Colon Carcinoma Metastatic in the Brain (tissue), 2 donors: ENCODE data around the genes DCLRE1B, SYT6 and SYCP1.

DNA sequence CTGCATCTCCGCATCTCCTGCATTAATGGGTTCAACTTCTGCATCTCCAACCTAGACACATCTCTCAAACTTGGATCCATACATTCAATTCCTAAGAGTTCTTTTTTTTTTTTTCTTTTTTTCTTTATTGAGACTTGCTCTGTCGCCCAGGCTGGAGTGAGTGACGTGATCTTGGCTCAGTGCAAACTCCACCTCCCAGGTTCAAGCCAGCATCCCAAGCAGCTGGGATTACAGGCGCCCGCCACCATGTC lies 18.8 kb downstream of the RSBN1 start:
- PRO-cap, 2 experiments, result no peak in any of the 2 experiments

DNA sequence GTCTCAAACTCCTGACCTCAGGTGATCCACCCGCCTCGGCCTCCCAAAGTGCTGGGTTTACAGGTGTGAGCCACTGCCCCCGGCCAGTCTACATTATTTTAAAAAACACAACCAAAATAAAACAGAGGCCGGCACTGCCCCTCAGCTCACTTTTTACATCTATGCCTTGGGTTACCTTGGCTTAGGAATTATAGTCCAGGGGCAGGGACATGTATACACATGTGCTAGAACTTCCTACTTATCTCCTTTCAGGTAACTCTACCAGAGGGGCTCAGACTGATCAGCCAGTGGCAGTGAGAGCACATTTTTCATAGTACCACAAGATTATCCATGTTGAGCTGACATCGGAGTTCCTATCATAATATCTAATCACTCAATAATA lies 17.8 kb downstream of the BCL2L15 start:
- PRO-cap, 2 experiments, result no peak in any of the 2 experiments

DNA sequence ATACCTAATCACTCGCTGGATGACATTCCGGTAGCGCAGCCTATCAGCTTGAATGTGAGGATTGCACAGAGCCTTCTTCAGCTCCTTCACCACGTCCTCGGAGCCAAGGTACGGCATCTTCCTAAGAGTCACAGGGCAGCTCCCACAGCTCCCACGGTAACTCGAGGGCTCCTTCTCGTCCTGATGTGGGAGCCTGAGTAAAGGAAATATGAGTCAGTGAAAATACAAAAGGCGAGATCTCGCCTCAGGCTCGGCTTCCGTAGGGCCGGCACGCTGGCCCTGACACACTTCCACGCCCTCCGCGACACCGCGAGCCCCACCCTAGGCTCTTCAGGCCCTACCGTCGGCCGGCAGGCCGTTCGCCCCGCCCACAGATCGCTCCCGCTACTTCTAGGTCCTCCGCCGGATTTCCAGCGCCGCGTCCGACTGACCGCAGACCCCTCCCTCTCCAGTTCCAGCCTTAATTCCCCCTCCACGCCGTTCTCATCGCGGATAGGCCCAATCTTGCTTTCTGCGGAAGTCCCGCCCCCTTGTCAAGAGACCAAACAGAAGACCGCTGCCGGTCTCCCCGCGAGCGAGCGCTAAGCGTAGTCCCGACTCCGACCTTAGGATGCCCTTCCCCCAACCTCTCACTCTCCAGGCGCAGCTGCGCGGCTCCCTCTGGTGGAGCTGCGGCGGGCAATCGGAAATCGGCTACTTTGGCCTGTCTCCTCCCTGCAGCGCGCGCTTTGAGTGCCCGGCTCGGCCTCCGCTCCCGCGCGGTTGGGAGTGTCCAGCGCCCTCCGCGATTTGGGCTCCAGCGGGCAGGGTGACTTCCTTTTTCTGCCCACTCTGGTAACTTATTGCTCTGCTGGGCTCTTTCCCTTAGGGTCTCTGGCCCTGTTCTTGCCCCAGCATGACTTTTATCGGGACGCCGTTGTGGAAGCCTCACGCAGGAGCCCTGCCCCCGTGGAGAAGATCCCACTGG lies at the start of gene DCLRE1B:
DCLRE1B (plus strand) TSS at position 726 of the 967 bp plus-strand sequence.
- PRO-cap, 2 experiments, result peak in 2 of 2 experiments; most common plus-strand start position 413 of the sequence (in 1); most common minus-strand start position 303 of the sequence (in 2)

GRCh38 chr1:113930156-113930814 lies 1.2 kb downstream of the HIPK1 start:
- PRO-cap, 2 experiments, result peak in 1 of 2 experiments; most common minus-strand start chr1:113930273 (in 1)

DNA sequence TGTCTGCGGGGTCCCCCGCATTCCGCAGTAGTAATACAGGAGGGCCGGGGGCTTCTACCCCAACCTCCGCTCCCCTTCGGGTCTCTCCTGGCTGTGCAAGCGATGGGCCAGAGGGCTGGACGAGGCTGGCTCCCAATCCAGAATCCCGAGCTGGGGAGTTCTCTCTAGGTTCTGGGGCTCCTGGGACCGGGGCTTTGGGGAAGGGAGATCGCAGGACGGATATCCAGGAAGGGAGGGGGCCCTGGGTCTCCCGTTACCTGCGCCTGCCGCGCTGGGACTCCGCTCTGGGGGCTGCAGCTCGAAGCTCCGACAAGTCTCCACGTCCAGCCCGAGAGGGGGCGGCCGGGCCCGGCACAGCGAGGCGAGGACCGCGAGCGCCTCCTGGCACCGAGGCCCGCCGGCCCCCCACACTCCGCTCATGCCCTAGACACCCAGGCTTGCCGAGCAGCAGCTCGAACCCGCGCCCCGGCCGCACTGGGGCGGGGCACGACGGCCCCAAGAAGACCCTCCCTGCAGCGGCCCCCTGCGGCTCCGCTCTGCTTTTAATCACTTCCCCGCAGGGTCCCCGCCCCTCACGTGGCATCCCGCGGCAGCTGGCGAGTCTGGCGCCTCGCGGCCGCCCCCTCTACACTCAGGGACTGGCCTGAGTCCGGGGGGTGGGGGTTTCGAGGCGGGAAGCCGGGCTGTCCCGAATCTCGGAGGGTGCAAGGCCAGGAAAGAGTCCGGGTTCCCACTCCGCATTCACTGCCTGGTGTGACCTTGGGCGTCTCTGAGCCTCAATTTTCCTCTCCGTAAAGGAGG lies at the start of gene SYT6:
SYT6 (minus strand) TSS at position 517 of the 801 bp plus-strand sequence.
- PRO-cap, 2 experiments, result no peak in any of the 2 experiments

DNA sequence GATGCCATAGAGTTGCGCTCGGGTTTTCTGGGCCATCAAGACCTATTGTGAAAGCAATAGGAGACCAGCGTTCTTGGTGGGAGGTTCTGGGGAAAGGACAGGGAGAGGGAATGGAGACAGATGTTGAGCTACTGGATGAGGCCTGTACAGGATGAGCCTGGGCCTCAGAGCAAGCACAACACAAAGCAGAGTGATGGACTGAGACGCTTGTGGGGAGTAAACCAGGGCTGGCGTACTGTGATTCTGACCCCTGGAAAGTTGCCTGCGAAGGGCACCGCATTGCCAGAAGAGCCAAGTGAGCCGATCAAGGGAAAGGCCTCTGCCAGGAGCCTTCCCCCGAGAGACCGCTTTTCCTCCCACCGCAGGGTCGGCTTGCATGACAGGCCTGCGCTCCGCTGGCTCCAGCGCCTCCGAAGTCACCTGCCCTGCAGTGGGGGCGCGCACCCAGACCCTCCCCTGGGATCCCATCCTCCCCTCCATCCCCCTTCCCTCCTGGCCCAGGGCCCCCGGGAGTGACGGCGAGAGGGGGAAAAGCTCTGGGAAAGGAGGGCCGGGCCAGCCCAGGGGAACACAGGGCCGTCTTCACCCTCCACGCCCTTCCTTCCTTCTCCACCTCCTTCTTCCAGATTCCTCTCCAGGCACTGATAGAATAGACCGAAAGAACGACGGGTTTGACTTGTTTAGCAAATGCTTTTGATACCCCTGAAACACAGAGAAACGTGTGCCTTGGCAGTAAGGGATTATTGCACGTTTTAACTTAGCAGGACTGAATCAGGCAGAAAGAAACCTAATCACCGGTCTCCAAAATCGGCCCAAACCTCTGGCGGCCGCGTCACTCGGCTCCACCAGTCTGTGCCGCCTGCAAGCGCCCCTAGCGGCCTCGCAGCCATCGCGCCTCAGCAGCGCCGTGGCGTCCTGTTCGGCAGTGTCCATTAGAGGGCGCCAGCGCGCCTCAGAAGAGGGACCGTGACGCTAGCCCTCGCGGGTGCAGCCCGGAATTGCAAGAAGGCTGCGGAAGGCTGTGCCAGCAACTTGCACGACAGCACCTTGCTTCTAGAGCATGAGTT lies 164.9 kb downstream of the TRIM33 start:
- PRO-cap, 2 experiments, result no peak in any of the 2 experiments

DNA sequence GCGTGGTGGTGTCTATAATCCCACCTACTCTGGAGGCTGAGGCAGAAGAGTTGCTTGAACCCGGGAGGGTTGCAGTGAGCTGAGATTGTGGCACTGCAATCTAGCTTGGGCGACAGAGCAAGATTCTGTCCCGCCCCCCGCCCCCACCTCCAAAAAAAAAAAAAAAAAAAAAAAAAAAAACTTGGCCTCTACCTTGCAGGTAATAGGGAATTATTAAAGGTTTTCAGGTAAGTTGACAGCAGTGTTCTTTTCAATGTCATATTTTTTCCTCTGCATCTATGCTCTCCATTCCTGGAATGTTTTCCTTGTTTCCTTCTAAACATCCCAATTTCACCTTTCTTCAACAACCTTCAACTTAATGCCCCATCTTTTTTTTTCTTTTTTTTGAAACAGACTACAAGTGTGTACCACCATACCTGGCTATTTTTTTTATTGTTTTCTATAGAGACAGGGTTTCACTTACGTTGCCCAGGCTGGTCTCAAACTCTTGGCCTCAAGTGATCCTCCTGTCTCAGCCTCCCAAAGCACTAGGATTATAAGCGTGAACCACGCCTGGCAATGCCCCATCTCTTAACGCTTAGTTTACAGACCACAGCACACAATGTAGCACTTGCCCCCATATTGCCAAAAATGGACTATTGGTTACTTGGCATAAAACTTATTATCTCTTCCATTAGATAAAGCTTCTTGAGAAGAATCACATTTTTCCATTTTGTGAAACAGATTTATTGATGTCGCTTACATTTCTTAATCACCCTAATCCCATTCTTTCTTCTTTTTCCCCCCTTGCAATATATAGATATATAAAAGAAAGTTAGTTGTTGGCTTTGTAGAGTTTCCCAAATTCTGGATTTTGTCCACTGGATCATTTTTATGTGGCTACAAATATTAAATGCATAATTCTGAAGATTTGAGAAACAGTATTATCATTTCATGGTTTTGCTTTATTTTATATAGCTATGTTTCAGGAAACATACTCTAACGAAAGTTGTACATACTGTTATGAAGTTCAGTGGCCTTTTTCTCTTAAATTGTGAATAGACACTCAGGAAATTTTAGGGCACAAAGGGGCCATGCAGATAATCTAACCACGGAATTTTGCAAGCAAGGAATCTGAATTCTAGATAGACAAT lies 8.1 kb downstream of the BCAS2 start:
- PRO-cap, 2 experiments, result no peak in any of the 2 experiments

GRCh38 chr1:114587301-114588052 lies 6.1 kb upstream of the BCAS2 start:
- PRO-cap, 2 experiments, result no peak in any of the 2 experiments

DNA sequence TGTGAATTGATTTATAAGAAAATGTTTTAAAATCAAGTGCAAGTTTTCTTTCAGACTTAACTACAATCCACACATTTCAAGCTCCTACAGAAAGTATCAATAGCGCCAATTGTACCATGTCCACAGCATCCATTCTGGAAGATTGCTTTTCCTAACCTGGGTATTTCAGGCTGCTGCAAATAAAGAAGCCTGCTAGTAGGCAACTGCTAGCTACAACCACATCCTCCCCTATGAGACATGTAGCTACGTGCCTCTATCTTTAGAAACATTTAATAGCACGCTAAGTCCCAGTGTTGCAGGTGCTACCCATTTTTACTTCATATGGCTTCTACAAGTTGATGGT lies 7.3 kb upstream of the AMPD1 start:
- PRO-cap, 2 experiments, result no peak in any of the 2 experiments

- PRO-cap, 2 experiments, result no peak in any of the 2 experiments
Measured at GRCh38 chr1:114736986-114737336, 20.4 kb upstream of the NRAS start.

GRCh38 chr1:114755737-114756356 lies 1.9 kb downstream of the CSDE1 start:
- PRO-cap, 2 experiments, result no peak in any of the 2 experiments

DNA sequence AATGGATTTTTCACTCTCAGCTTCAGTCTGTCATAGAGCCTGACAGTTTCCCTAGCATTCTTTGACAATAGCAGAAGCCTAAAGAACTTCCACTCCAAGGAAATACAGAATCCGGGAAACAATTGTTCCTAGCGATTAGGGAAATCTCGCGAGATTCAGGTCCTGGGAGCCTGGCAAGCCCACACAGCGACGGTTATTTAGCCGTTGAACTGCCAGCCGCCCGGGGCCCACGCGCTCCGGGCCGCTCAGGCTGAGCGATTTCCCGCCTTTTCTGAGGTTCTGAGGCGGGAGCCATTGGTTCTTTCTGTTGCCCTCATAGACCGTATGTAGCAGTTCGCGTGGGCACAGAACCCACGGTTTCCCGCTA lies at the start of gene SYCP1:
SYCP1 (plus strand) TSS at position 223 of the 367 bp plus-strand sequence.
- PRO-cap, 2 experiments, result no peak in any of the 2 experiments

GRCh38 chr1:115063212-115063609 lies 26.1 kb downstream of the TSPAN2 start:
- PRO-cap, 2 experiments, result no peak in any of the 2 experiments

GRCh38 chr1:115086196-115086659 lies 3.1 kb downstream of the TSPAN2 start:
- PRO-cap, 2 experiments, result no peak in any of the 2 experiments

GRCh38 chr1:115229220-115229419 lies 108.9 kb downstream of the NGF start:
- PRO-cap, 2 experiments, result no peak in any of the 2 experiments

- PRO-cap, 2 experiments, result no peak in any of the 2 experiments
Measured at GRCh38 chr1:115649881-115650507, 8.2 kb downstream of the VANGL1 start.

- PRO-cap, 2 experiments, result no peak in any of the 2 experiments
Measured at GRCh38 chr1:115666741-115667298, 25.1 kb downstream of the VANGL1 start.

GRCh38 chr1:115828874-115829315 lies 12.0 kb downstream of the NHLH2 start:
- PRO-cap, 2 experiments, result no peak in any of the 2 experiments

- PRO-cap, 2 experiments, result no peak in any of the 2 experiments
Measured at GRCh38 chr1:116006388-116007162, 30.3 kb downstream of the SLC22A15 start.

DNA sequence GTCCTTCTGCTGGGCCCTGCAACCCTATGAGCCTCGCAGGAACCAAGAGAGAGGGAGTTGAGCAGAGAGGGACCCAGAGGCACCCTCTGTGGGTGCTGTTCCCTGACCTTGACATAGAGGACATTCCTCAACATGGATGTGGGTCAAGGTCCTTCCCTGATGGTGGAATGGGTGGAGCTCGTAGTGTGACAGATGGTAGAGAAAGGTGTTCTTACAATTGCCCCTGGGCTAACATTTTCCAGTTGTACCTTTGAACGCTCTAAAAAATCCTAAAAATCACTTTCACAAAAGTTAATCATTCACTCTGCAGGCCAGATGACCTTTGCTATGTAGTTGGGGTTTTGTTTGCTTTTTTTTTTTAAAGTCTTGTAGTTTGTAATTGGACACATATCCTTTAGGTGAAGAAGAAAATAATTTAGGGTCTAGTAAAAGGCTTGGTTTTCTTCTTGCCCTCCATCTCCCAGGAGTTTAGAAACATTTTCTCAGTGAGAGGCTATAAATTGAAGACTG lies 41.9 kb downstream of the MAB21L3 start:
- PRO-cap, 2 experiments, result no peak in any of the 2 experiments